ENCODE measurements around a stretch of chr14.

DNA sequence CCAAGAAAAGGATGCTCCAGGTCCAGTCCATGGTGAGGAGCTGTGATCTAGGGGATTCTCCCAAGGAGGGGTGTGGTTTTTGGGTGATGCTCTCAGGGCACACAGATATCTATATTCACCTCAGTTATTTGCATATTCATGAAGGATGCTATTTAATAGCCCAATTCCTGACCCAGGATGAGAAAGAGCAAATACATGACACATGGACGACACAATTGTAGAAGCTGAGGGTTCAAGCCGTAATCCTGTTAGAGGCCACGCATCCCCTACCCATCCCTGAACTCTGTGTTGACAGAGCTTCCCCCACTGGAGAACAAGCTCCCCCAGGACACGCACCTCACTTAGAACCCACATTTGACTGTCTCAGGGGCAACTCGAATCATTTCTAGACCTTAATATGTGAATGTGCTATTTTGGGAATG lies 658.9 kb downstream of the TMEM121 start:
- PRO-cap, 4 experiments: no peak in any of the 4 experiments
- RAMPAGE, long total RNA, 2 experiments: start-site peak on the minus strand in 1 of 2 experiments, centred at position 86 of the sequence, 186 reads per replicate

- PRO-cap, 4 experiments: peak in 1 of 4 experiments; most common plus-strand start chr14:106397290 (in 1)
- RAMPAGE, long total RNA, 2 experiments: no peak in any of the 2 experiments
Observed at GRCh38 chr14:106397029-106397571, 870.7 kb downstream of the TMEM121 start.

GRCh38 chr14:106470564-106470979 lies 944.2 kb downstream of the TMEM121 start:
- PRO-cap, 4 experiments: no peak in any of the 4 experiments
- RAMPAGE, long total RNA, 2 experiments: start-site peak on the minus strand in 1 of 2 experiments, at chr14:106470794-106470800 at its widest, 17 reads per replicate

All from right lobe of liver (tissue), 4 donors.